ENCODE data around the genes FAM78B and CREG1.

- RRBS = no CpG with 5 or more reads among the region's 9 CpGs
Observed at GRCh38 chr1:163093166-163093752, 24.1 kb downstream of the RGS4 start.

DNA sequence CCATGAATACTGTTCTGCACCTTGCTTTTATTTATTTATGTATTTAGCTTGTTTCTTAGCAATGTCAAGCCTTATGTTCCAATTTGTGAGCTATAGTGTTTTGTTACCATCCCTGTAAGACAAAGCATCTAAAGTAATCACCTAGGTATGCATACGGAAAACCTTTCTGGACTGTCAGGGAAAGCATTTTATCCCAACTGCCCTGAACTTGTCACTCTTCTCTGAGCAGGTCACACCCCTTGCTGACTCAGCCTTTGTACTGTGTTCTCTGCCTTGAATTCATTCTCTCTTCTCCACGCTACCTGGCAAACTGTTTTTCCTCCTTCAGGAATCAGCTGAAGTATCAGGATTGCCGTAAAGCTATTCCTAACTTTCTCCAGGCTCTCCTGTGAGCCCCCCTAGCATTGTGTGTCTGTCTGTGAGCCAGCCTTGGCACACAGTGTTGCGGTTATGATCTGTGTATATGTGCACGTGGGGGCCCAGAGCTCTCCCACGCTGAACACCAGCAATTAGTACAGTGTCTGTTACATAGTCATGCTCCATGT, 54.2 kb downstream of the PBX1 start:
- RRBS = no CpG with 5 or more reads among the region's 6 CpGs

- RRBS = no CpG with 5 or more reads among the region's 8 CpGs
Observed at GRCh38 chr1:164644576-164645738, 86.0 kb downstream of the PBX1 start.

DNA sequence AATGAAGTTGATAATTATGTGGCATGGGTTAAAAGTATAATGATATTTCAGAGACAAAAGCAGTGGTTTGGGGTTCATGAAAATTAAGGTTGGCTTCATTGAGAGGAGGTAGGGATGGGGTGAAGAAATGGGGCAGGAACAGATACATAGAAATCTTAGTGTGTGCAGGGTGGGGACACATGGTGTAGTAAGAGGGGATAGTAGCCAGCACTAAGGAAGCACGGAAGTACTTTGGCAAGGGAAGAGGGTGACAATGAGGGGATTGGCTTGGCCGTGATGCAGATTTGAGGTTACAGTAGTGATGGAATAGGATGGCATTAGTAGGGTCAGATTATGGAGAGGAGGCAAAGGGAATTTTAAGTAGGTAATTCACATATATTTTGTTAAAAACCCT, 118.6 kb downstream of the PBX1 start:
- RRBS = no CpG with 5 or more reads among the region's 2 CpGs

DNA sequence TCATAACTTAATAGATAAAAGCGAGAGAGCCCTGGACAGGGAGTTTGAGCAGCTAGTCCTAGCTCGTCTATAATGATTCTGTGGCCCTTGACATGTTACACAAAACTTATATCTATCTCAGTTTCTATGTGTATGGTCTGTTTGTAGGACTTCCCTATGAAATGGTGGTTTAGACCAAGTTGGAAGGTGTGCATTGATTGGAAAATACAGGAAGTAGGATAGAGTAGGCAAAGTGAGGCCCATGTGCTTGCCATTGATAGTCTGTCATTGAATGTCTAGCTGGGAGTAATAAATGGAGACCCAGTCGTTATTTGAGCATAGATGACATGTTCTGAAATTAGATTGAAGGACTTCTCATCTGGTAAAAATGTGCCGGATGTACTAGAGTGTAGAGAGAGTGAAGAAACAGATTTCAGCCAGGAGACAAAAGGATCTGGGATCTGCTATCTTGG, 136.8 kb downstream of the PBX1 start:
- RRBS = no CpG with 5 or more reads among the region's 4 CpGs

DNA sequence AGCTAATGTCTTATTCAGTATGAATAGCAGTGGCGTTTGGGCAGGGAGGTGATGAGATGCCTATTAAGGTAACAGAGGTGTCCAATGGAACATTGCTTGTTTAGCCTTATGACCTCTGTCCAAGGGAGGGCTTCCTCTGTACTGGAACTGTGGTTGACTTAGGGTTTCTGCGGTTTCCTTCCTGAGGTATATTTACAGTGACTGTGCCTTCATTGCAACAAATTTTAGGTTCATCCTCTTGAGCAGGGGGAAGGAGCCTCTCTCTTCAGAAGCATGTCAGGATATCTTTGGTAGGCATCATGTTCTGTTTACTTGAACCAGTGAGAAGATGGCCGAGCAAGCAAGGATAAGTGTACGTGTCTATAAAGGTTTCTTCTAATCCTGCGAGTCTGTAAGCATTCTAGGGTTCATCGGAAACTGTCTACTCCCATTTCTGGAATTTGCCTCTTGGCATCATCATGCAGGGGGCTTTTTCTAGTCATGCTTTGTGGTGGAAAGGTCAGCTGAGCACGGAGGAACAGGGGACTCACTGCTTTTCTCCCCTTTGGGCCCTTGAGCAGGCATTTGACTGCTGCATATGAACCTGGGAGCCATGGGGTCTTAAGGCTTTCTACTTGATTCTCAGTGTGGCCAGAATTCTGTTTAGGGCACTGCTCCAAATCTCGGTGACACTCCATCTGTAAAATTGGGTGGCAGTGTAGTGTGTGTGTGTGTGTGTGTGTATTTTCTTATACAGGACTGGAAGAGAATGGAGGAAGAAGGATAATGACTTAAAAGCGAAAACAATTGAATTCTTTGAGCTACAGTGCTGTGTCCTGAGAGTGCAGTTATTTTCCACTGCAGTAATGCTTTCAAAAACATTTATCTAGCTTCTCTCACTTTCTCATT, 162.0 kb downstream of the PBX1 start:
- RRBS = no CpG with 5 or more reads among the region's 9 CpGs

- RRBS = no CpG with 5 or more reads among the region's 2 CpGs
Observed at GRCh38 chr1:164853074-164853414, 294.1 kb downstream of the PBX1 start.

DNA sequence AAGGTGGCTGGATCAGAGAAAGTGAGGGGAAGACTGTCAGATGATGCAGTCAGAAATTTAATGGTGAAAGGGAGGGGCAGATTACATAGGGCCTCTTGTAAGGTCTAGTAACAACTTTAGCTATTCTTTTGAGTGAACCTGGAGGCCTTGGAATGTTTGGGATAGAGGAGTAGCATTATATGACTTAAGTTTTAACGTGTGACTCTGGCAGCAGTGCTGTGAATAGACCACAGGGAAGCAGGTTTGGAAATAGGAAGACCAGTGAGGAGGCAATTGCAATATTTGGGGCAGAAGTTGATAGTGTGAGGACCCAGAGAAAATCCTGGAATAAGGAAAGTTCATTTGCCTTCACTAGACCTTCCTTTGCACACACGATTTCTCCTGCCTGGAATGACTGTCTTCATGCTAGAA, 302.9 kb downstream of the PBX1 start:
- RRBS = no CpG with 5 or more reads among the region's 2 CpGs

GRCh38 chr1:165467523-165468545, 22.9 kb upstream of the RXRG start:
- RRBS = no CpG with 5 or more reads among the region's 15 CpGs

DNA sequence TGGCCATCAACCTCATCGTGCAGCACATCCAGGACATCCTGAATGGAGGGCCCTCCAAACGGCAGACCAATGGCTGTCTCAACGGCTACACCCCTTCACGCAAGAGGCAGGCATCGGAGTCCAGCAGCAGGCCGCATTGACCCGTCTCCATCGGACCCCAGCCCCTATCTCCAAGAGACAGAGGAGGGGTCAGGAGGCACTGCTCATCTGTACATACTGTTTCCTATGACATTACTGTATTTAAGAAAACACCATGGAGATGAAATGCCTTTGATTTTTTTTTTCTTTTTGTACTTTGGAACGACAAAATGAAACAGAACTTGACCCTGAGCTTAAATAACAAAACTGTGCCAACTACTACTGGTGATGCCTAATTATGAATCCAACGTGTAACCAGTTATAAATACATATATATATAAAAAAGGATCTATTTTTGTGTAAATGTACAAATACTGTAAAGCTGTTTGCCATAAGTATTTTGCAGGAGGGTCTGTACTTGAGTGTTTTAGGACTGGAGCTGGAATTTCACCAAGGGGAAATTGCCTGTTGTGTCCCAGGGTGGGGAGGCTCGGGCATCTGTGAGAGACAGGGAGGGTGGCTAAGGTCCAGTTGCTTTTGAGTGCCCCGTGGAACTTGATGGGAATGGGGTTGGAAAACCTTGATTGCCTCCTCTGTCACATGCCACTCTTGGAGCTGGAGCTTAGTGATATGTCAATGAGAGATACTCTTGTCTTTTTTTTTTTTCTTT, 80.4 kb downstream of the UCK2 start:
- RRBS = no CpG with 5 or more reads among the region's 12 CpGs

GRCh38 chr1:166165297-166165627, 1.5 kb downstream of the FAM78B start:
- RRBS = 7% methylated on average over 19 of the region's 25 CpGs

- RRBS = 3% methylated on average over 26 of the region's 82 CpGs
Observed at GRCh38 chr1:166166597-166167808, at the start of gene FAM78B. TSS of gene FAM78B (minus strand) at chr1:166167001.

DNA sequence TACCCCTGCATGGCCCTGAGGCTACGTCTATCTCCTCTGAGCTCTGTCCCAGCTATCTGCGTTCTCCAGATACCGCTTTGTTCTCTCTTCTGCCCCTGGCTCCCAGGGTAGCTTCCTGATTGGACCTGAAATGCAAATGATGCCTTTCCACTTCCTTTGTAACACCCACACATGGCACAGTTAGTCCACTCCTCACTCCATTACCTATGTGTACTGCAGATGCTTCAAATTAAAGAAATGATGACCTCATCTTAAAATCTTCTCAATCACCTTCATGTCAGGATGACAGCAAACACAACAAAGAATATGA, 138.6 kb upstream of the POGK start:
- RRBS = no CpG with 5 or more reads among the region's 3 CpGs

- RRBS = 98% methylated on average over 3 of the region's 32 CpGs
Observed at GRCh38 chr1:166849548-166850725, 10.7 kb downstream of the POGK start.

DNA sequence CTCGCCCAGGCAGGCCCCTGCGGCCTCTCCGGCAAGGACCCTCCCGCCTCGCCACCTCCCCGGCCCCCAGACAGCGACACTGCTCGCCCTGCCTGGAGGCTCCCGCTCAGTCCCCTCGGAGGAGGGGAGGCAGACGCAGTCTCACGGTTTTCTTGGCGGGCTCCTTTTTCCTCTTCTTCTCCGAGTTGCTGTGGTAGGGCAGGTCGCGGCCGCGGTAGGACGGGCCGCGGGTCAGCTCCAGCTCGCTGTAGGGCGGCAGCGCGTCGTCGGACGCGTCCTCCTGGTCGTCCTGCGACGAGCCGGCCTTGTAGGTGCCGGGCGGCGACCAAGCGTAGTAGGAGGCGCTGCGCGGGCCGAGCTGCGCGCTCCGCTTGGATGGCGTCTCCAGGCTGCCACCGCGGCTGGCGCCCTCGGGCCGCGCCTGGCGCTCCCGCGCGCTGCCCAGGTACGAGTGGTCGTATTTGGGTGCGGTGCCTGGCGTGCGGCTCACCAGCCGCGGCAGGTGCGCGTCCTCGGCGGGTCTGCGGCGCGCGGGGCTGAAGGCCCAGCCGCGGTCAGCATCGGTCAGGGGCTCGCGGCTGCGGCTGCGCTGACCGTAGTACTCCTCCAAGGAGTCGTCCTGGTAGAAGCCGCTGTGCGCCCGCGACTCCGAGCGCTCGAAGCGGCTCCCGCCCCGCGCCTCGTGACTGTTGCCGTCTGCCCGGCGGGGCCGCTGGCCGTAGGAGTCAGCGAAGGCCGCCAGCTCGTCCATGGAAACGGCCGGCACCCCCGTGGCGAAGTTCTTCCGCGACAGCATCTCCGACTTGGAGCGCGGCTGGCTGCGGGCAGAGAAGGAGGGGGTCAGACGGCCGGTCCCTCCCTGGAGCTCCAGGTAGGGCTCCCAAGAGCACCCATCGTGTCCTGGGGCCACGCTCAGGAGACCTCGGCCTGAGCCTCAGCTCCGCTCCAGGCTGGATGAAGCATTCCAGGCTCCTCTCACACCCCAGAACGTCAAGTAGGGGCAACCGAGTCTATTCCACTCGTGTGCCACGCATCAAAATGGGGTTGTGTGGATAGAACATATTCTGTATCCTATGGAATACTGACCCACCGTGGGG, 44.8 kb upstream of the TADA1 start:
- RRBS = 8% methylated on average over 19 of the region's 120 CpGs

GRCh38 chr1:167328774-167329578, 108.3 kb downstream of the POU2F1 start:
- RRBS = no CpG with 5 or more reads among the region's 11 CpGs

DNA sequence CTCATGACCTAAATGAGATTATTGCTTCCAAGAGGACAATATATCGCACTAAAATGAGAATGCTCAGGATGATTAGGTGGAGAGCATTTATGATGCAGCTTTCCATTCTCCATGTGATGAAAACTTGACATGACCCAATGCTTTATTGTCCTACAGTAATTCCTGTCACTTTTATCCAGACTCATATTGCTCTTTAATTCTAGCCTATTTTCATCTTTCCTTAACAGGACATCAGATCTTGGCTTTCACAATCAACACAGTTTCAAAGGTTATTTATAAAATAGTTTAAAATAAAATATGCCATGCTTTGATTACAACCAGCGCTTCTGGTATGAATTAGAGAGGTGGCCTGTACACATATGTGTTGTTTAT, 18.2 kb downstream of the CD247 start:
- RRBS = no CpG with 5 or more reads among the region's 2 CpGs

GRCh38 chr1:167552794-167554180, at the start of gene CREG1:
TSS of gene CREG1 (minus strand) at chr1:167553762.
- RRBS = 2% methylated on average over 25 of the region's 102 CpGs

DNA sequence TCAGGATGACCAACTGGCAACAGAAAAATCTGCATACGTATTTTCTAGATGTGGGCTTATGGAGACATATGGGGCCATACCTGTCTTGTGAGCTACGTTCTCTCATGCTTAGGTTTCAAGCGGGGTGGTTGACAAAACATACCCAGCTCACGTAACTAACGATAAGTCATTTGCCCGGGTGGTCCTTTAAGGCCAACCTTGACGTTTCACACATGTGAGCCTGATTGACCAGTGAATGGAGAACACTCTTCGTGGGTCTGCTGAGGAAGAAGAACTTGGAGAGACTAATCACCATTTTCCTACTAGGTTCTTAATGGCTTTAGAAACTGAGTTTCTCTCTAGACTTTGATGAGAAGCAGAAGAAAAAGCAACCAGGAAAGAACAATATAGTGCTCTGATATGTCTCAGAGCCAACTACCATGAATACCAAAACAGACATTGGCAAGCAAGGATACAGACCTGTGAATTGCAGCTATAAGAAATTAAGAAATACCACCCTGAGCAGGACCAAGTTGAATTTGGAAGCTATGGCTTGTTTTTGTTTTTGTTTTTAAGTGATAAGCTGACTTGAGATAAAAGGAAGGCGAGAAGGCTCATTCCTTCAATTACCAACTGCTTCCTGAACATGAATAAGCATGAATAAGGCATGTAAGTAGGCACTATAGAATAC, 13.3 kb upstream of the RCSD1 start:
- RRBS = no CpG with 5 or more reads among the region's 9 CpGs